Right common carotid artery plus branches (tissue), 1 donor: ENCODE results near the genes AP2B1, RASL10B, LYZL6, CCL18 and TBC1D3H.

DNA sequence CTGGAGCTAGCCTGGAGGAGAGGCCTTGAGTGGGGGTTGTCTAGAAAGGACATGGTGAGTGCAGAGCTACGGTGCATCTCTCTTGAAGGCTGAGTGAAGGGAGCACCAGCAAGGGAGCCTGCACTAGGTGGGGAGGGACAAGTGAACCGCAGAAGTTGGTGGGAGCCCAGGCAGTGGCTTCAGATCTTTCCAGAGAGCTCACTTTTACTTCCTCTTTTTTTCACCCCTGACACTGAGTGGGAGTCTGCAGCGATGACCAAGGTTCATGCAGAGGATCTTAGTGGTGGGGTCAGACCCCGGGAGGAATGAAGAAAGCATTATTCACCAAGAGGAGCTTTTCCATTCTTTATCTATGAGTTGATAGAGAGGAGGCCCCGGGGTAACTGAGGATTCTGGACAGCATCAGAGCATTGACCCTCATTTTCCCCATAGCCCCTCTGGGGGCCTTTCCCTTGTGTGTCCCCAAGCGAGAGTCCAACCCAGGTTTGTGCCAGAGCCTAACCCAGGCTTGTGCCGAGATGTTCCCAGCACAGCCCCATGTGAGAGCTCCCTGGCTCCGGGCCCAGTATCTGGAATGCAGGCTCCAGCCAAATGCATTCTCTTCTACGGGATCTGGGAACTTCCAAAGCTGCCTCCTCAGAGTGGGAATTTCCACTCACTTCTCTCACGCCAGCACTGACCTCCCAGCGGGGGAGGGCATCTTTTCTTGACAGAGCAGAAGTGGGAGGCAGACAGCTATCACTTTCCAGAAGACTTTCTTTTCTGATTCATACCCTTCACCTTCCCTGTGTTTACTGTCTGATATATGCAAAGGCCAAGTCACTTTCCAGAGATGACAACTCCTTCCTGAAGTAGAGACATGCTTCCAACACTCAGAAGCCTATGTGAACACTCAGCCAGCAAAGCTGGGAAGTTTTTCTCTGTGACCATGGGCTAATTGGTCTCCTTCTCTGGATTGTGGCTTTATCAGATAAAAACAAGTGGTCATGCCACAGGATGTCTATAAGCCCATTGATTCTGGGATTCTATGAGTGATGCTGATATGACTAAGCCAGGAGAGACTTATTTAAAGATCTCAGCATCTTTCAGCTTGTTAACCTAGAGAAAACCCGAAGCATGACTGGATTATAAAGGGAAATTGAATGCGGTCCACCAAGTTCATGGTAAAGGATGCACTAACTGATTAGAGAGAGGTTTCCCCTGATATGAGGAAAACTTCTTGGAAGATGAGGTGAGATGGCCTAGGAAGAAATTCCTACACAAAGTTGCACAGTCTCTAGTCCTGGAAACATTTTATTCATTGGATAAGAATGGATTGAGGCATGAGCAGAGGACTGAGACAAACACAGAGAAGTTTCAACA lies 2.6 kb upstream of the CCL2 start:
- PRO-cap: bidirectional peak, plus-strand start at position 709 of the sequence, minus-strand start at position 487 of the sequence

- PRO-cap: no peak
Observed at GRCh38 chr17:34387011-34387748, 24.1 kb upstream of the CCL1 start.

DNA sequence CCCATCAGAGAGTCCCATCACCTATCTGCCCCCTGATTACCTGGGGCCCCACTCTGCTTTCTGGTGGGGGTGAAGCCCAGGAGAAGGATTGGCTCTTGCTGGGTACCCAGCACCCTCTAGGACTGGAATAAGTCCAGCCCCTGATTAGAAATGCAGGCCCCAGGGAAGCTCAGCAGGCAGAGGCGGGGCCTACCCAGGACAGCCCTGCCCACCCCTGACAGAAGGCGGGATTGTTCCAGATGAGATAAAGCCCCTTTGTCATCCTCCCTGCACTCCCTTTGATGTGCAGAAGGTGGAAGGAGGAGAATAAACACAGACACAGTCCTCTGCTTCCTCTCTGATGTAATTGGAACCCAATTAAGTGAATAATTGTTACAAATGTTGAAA lies 19.0 kb downstream of the TMEM132E start:
- PRO-cap: no peak

GRCh38 chr17:34989219-34989840 lies 9.0 kb downstream of the LIG3 start:
- PRO-cap: no peak

DNA sequence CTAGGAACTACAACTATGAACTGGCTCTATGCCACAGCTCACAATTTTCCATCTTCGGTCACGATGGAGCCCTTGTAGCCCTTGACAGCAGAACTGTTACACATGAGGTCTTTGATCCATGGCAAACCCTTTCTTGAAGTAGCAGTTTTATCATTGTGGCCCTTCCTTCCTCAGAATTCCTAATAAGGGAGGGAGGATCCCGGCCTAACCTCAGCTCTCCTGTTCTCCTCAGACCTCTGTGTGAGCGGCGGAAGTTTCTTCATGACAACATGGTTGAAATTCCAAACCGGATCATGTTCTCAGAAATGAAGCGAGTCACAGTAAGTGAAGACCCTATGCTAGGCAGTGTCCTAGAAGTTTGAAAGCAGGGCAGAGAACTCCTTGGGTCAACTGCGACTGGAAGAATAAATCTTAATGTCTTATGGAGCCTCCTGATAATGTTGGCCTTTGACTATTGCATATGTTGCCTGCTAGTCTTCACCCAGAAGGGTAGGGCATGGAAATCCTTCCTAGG lies 17.3 kb downstream of the LIG3 start:
- PRO-cap: no peak

GRCh38 chr17:35002708-35003331 lies 22.5 kb downstream of the LIG3 start:
- PRO-cap: no peak

DNA sequence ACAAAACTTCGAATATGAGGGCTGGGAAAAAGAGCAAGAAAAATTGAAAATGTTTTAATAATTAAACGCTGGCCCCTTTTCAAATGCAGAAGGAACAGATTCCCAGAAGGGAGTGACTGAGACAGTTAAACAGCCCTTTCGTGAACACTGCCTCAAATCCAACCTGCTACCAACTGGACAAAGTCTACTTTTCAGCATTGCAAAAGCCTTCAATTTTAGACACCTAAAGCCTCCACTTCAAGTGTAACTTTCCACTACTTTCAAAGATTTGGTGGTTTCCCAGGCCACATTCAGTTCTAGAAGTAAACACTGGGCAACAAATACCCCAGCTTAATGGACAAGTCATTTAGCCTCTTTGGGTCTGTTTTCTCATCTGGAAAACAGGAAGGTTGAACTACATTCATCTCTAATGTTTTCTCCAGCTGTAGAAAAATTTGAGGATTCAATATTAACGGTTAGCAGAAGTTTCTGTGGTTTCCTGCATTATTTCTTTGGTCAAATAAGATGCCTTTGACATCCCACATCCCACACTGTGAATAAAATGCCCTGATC lies 11.8 kb downstream of the RFFL start:
- PRO-cap: no peak

- PRO-cap: no peak
Observed at GRCh38 chr17:35214173-35214709, 20.0 kb upstream of the SLC35G3 start.

GRCh38 chr17:35577582-35578129 lies 715 bp downstream of the PEX12 start:
- PRO-cap: no peak

GRCh38 chr17:35587088-35588244 lies at the start of gene AP2B1:
Gene AP2B1 (plus strand): TSS chr17:35587322.
- PRO-cap: bidirectional peak, plus-strand start at chr17:35587335, minus-strand start at chr17:35587236; unidirectional peak, minus-strand start at chr17:35587793

GRCh38 chr17:35608080-35608559 lies 21.0 kb downstream of the AP2B1 start:
- PRO-cap: no peak

GRCh38 chr17:35712866-35713803 lies 18.3 kb upstream of the RASL10B start:
- PRO-cap: no peak

GRCh38 chr17:35731355-35732115 lies at the start of gene RASL10B:
Gene RASL10B (plus strand): TSS chr17:35731639.
- PRO-cap: unidirectional peak, plus-strand start at chr17:35731660

DNA sequence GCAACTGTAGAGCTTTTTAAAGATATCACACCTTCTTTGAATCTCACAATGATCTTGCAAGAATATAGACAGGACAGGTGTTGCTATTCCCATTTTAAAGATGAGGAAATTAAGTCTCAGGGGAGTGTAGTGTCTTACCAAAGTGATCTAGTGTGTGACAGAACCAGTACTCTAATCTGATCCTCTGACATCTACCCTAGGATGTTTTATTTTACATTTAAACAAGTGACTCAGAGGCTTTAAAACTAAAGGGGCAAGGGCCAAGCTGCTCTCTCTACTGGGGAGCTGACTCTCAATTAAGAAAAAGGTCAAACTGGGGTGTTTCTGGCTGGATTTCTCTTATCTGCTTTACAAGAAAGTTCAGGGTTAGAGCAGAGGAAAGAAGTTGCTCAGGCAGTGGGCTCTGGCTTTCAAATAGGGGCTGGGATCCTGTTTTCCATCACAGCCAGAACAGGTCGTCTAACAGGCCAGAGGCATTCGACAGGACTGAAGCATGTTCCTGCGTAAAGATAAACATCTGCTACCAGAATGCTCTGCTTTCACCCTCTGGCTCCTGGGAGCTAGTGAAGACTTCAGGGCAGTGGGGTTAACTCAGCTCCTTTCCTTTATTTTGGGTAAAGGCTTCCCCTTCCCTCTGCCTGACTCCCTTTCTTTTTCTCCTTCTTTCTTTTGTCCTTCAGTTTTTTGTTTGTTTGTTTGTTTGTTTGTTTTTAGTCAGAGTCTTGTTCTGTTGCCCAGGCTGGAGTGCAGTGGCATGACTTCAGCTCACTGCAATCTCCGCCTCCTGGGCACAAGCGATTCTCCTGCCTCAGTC lies 8.4 kb downstream of the MMP28 start:
- PRO-cap: unidirectional peak, plus-strand start at position 248 of the sequence; unidirectional peak, minus-strand start at position 488 of the sequence

- PRO-cap: no peak
Observed at GRCh38 chr17:35843836-35845107, 24.4 kb downstream of the HEATR9 start.

- PRO-cap: no peak
Observed at GRCh38 chr17:35847649-35848504, 20.8 kb downstream of the HEATR9 start.

GRCh38 chr17:35943507-35944072 lies at the start of gene LYZL6:
Gene LYZL6 (minus strand): TSS chr17:35943713.
- PRO-cap: no peak

- PRO-cap: no peak
Observed at GRCh38 chr17:36064139-36064592, at the start of gene CCL18. Gene CCL18 (plus strand): TSS chr17:36064272.

DNA sequence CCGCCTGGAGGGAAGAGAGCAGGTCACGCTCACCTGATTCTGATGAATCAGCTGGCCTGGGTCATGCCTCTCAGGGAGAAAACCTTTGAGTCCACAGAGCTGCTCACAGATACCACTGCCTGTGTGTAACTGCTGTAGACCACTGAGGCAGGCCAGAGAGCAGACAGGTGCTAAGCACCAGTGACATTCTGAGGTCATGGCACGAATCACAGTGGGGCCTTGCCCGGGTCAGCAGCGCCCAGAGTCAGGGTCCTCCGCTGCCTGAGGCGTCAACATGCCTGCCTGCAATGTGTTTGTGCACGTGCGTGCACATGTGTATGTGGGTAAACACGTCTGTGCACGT lies at the start of gene TBC1D3H:
TBC1D3H (minus strand) TSS at position 144 of the 343 bp plus-strand sequence.
- PRO-cap: no peak

GRCh38 chr17:36577728-36578260 lies 13.9 kb upstream of the DHRS11 start:
- PRO-cap: no peak